Prostate gland (tissue), 2 donors: ENCODE data around the genes SCAMP2, RPP25 and GOLGA6C.

DNA sequence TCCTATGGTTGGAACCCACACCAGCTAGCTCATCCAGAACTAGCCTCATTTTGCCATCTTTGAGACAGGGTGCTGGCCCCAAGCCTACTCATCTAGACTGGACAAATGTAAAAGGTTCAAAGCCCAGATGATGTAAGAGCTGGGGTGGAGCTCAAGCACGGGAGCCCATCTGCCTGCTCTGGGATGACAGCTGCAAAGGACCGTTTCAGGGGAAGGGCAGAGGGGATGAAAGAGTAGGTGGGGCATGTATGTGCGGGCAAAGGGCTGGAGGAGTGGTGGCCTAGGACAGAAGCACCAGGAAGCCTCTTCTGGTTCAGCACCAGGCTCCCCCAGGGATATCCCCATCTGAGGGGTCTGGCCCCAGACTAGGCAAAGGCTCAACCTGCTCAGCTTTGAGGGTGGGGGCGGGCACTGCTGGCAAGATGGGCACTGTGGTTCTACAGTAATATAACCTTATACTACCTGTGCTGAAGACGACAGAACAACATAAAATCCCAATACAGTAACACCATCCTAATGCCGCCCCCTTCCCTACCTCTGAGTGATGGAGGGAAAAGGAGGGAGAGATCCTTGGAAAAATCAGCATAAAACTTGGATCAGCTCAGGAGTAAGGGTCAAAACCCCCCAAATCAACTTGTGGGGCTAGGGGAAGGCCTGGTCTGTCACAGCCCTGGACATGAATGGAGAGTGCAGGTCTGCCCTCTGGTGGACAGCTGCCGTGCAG, 16.0 kb downstream of the CLK3 start:
- PRO-cap = no peak
- RAMPAGE, long total RNA, 2 experiments = no peak in any of the 2 experiments

- PRO-cap = no peak
- RAMPAGE, long total RNA, 2 experiments = no peak in any of the 2 experiments
These were observed 18.4 kb downstream of the CLK3 start for GRCh38 chr15:74634017-74634494.

DNA sequence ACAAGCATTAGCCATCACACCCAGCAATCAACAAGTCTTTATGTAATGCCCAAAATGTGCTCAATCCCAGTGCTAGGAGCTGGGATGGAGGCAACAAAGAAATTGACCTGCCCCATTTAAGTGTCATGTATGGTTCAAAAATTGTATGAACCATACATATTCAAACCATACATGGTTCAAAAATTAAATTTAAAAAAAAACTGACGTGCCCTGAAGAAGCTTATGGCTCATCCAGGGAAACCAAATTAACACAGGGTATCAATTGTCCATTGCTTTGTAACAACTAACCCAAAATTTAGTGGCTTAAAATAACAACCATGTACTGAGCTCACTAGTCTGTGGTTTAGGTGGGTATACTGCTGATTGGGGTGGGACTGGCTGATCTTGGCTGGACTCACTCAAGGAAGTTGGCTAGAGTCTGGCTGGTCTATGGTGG, 13.9 kb upstream of the EDC3 start:
- PRO-cap = no peak
- RAMPAGE, long total RNA, 2 experiments = no peak in any of the 2 experiments

DNA sequence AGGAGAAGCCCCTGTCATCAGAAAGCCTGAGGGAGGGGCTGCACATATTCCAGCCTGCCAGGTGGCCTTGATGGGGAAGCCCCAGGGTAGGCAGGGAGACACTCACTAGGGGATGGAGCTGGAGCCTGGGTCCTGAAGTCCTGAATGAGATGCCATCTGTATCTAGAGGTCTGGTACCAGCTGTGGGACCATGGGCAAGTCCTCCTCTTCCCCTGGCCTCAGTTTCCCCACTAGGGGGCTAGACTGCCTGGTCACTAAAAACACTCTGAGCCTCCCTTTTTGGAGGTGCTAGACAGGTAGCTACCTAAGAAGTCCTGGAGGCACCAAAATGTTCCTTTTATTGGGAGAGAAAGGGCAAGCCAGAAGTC, 285 bp downstream of the CYP1A1 start:
- PRO-cap = no peak
- RAMPAGE, long total RNA, 2 experiments = no peak in any of the 2 experiments

DNA sequence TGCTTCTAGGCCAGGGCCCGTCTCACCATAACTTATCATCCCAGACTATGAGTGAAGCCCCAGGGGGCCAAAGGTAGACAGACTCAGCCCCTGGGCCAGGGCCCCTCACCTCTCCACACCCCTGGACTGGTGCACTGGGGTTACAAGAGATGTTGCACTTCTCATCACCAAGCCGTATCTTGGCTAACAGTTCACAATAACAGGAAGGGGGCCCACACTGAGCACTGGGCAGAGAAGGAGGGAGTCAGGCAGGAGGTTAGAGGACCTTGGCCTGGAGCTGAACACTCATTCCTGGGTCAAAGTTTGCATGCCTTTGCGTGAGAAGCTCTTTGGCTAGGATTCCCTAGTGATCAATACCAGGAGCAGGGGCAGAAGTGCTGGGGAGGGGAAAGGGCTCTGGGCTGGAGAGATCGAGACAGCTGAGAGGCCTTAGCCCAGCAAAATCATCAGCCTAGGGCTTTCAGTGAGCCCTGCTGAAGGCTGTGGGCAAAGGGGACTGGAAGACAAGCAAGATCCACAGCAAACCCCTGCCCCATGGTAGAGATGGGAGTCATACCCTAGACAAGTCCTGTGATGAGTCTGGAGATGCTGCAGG, 5.6 kb upstream of the CYP1A1 start:
- PRO-cap = no peak
- RAMPAGE, long total RNA, 2 experiments = no peak in any of the 2 experiments

- PRO-cap = no peak
- RAMPAGE, long total RNA, 2 experiments = no peak in any of the 2 experiments
These were observed 2.0 kb upstream of the CSK start for GRCh38 chr15:74779852-74780382.

DNA sequence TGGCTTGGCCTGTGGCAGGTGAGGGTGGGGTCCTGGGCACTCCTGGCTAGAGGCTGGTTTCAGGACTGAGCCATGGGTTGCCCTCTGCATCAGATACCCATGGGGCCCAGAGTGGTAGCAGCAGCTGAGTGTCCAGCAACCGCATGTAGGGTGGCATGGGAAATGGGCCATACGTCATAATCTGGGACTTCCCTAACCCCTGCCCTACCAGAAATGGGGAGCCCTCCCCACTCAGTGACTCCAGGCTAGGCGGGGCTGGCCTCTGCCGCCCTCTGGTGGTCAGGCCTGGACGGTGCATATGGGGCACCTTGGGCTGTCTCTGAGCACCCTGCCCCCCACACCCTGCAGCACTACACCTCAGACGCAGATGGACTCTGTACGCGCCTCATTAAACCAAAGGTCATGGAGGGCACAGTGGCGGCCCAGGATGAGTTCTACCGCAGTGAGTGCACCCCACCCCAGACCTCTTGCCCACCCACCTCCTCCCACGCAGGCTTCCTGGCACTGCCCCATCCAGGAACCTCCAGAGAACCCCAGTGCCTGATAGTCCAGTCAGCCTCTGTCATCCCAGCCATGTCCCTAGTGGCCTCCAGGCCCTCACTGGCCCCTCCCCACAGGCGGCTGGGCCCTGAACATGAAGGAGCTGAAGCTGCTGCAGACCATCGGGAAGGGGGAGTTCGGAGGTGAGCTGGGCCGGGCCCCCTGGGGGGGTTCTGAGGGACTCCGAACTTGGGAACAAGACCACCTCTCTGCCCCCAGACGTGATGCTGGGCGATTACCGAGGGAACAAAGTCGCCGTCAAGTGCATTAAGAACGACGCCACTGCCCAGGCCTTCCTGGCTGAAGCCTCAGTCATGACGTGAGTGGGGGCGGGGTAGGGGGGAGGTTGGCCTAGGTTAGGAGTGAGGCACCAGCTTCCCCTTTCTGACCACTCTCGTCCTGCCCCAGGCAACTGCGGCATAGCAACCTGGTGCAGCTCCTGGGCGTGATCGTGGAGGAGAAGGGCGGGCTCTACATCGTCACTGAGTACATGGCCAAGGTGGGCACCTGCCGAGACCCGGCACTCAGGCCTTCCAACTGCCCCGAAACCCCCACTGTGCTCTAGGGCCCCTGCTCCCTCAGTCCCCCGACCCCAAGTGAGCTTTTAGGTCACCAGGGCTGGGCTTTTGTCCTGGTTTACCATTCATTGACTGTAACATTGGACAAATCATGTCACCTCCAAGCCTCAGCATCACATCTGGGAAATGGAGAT, 12.1 kb upstream of the LMAN1L start:
- PRO-cap = no peak
- RAMPAGE, long total RNA, 2 experiments = no peak in any of the 2 experiments

DNA sequence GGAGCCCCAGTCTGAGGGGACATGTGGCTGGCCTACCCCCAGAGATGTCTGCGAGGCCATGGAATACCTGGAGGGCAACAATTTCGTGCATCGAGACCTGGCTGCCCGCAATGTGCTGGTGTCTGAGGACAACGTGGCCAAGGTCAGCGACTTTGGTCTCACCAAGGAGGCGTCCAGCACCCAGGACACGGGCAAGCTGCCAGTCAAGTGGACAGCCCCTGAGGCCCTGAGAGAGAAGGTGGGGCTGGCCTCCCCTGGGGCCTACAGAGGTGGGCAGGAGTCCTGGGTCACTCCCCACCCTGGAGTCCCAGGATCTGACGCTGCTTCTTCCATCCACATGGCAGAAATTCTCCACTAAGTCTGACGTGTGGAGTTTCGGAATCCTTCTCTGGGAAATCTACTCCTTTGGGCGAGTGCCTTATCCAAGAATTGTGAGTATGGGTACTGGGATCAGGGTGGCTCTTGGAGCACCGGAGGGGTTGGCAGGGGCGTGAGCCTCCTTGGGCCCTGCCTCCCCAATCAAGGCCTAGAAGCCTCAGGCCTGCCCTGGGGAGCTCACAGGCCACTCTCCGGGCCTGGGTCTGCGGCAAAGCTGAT, 10.9 kb upstream of the LMAN1L start:
- PRO-cap = no peak
- RAMPAGE, long total RNA, 2 experiments = no peak in any of the 2 experiments

- PRO-cap = unidirectional peak, minus-strand start at chr15:74808189
- RAMPAGE, long total RNA, 2 experiments = no peak in any of the 2 experiments
These were observed 4.7 kb upstream of the LMAN1L start for GRCh38 chr15:74807815-74808487.

- PRO-cap = no peak
- RAMPAGE, long total RNA, 2 experiments = no peak in any of the 2 experiments
These were observed 3.4 kb downstream of the LMAN1L start for GRCh38 chr15:74815867-74816564.

GRCh38 chr15:74872669-74873644, at the start of gene SCAMP2:
TSS of gene SCAMP2 (minus strand) at chr15:74873365.
- PRO-cap = bidirectional peak, plus-strand start at chr15:74873130, minus-strand start at chr15:74873011; bidirectional peak, plus-strand start at chr15:74873458, minus-strand start at chr15:74873351
- RAMPAGE, long total RNA, 2 experiments = start-site peak on the minus strand in 2 of 2 experiments, at chr15:74873308-74873354 at its widest, 1,328 to 1,539 reads per replicate

GRCh38 chr15:74956706-74957808, at the start of gene RPP25:
TSS of gene RPP25 (minus strand) at chr15:74956772.
- PRO-cap = bidirectional peak, plus-strand start at chr15:74956906, minus-strand start at chr15:74956801; unidirectional peak, plus-strand start at chr15:74957233
- RAMPAGE, long total RNA, 2 experiments = start-site peak on the minus strand in 1 of 2 experiments, at chr15:74957430-74957434 at its widest, 6 reads per replicate

- PRO-cap = bidirectional peak, plus-strand start at chr15:75043903, minus-strand start at chr15:75043753
- RAMPAGE, long total RNA, 2 experiments = no peak in any of the 2 experiments
These were observed 20.4 kb downstream of the PPCDC start for GRCh38 chr15:75043505-75044483.

DNA sequence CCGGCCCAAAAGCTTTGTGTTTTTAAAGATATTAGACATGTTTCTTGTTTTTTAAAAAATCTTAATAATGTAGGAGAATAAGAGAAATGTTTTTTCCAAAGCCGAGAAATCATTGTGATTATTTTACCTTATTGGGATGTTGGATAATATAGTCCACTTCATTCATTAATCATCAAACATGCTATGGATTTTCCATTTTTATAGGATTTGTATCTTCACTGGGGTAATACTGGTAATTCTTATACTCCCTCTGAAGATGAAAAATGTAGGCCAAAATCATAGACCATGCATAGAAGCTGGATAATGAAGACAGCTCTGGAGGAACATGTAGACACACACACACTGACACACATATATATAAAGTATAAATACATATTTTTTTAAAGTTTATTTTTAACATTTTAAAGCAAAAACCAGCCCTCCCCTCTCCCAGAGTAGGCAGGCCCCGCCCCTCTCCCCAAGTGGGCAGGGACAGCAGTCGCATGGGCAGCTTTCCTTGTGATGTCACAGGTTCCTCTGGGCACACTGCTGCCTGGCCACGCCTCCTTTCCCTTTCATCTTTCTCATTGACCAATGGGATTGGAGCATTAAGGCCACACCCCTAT, at the start of gene GOLGA6C:
TSS of gene GOLGA6C (plus strand) at position 423 of the 605 bp plus-strand sequence.
- PRO-cap = no peak
- RAMPAGE, long total RNA, 2 experiments = no peak in any of the 2 experiments

DNA sequence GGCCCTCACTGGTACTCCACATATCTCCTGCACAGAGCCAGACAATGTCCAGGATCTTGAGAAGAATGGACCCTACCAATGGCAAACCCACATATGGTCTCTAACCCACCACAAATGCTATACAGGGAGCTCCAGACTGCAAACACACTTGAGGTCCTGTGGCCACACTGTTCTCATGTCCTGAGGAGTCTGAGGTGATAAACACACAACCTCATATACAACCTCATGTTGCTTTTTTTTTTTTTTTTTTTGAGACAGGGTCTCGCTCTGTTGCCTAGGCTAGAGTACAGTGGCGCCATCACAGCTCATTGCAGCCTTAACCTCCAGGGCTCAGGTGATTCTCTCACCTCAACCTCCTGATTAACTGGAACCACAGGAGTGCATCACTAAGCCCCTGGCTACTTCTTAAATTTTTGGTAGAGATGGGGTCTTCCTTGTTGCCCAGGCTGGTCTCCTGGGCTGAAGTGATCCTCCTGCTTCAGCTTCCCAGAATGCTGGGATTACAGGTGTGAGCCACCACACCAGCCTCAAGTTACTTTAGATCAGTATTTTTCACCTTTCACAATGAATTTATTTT, 4.3 kb downstream of the NEIL1 start:
- PRO-cap = no peak
- RAMPAGE, long total RNA, 2 experiments = no peak in any of the 2 experiments

- PRO-cap = no peak
- RAMPAGE, long total RNA, 2 experiments = no peak in any of the 2 experiments
These were observed 6.8 kb downstream of the NEIL1 start for GRCh38 chr15:75353622-75353993.

DNA sequence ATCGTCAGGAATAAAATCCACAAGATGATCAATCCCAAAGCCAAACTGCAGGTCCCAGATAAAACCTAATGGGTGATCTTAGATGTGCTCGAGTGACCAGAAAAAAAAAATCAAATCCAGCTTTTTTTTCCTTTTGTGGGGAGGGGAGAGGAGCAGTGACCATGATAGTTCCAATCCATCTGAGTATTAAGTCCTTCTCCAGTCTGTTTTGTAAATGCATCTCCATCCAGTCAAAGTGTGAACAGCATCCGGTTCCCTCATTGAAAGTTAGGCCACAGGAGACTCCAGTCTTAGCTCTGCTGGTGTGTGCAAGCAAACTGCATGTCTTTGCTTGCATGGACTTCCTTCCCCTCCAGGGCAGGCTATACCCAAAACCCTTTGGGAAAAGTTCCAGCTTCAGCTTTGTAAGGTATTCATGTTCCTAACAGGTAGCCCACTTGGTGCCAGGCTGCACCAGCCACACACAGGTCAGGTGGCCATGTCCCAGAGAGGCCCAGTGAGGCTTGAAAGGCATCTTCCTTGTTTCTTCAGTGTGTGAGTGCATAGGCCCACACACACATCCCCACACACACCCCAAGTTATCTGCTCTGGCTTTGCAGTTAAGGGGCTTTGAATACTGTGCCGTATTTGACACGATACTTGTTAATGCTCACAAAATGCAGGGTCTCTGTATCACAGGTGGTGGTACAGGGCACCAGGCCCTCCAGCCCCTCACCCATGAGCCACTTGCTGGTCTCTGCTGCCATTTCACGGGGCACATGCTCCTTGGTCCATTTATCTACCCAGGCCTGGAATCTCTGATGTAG, 3.2 kb upstream of the MAN2C1 start:
- PRO-cap = no peak
- RAMPAGE, long total RNA, 2 experiments = no peak in any of the 2 experiments

- PRO-cap = no peak
- RAMPAGE, long total RNA, 2 experiments = no peak in any of the 2 experiments
These were observed 27.9 kb upstream of the MAN2C1 start for GRCh38 chr15:75396172-75396745.

DNA sequence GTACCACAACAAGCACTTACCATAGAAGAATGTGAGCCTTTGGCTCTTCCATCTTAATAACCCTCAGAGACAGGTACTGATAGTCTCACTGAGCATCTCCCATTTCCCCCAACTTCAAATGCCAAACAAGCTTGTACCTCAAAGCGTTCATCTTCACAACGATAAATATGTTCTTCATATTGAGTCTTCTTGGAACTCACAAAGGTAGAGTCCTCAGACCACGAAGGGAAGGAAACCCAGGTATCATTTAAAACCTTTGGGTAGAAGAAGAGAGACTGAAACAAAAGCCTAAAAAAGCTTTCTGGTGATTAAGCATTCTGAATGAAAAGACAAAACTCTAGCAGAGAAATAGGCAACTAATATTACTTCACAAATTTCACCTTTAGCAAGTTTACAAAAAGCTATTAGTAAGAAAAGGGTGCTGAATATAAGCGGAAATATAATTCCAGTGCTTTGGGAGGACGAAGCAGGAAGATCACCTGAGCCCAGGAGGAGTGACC, 31.5 kb upstream of the MAN2C1 start:
- PRO-cap = no peak
- RAMPAGE, long total RNA, 2 experiments = no peak in any of the 2 experiments

GRCh38 chr15:75452455-75452867, 971 bp upstream of the SIN3A start:
- PRO-cap = bidirectional peak, plus-strand start at chr15:75452720, minus-strand start at chr15:75452598
- RAMPAGE, long total RNA, 2 experiments = no peak in any of the 2 experiments